ENCODE measurements around a stretch of chr9.

DNA sequence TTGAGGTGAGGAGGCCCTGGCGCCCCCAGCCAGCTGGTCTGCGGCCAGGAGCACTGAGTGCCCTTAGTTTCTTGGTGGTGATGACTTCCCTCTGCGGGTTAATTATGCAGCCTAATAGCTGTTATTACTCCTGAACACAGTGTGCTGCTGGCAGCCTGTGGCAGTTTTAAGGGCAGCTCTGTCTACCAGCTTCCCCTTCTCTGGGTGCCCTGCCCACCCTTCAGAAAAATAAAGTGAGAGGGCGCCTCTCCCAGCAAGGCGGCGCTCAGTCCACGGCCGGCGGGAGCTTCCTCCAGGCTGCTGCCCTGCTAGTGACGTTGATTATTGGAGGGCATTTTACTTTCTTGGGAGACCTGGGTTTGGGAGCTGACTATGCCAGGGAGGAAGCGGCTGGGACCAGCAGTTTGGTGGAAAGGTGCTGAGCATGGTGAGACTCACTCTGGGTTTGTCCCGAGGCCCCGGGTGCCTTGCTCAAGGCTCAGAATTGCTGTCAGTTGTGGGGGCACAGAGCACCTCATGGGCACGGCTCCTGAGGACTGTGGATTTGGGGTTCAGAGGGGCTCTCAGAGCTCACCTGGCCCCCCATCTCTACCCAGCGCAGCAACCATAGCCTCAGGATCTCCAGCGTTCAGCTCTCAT lies 19.3 kb downstream of the GADD45G start:
- PRO-cap: no peak
- RAMPAGE, long total RNA, 3 experiments: no peak in any of the 3 experiments

- PRO-cap: no peak
- RAMPAGE, long total RNA, 3 experiments: start-site peak on the plus strand in 1 of 3 experiments, at chr9:89639783-89639820 at its widest, 7 reads per replicate
Measured at GRCh38 chr9:89639168-89640066, 34.6 kb downstream of the GADD45G start.

DNA sequence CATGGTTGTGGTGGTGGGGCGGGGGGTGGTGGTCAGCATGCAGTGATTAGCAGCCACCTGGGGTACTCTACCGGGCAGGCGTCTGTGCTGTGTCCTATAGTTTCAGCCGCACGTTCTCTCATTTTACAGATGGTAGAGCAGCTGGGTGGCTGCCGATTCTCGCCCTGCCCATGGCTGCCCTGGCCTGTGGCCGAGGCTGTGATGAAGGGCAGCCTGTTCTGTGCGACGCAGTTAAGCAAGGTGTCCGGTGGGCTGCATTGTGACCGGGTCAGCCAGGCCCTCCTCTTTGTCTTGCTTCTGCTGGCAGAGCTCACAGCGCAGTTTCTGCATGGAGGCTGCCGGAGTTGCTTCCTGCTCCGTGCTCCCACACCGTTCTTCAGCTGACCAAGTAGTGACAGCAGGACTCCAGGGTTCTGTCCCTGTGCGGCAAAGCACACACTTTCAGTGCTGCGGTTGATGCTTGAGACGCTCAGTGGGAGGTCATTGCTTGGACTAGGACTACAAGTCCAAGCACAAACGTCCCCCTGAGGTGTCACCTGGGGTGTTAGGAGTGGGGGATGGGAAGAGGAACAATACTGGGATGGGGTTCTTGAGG lies 57.9 kb downstream of the GADD45G start:
- PRO-cap: no peak
- RAMPAGE, long total RNA, 3 experiments: no peak in any of the 3 experiments

DNA sequence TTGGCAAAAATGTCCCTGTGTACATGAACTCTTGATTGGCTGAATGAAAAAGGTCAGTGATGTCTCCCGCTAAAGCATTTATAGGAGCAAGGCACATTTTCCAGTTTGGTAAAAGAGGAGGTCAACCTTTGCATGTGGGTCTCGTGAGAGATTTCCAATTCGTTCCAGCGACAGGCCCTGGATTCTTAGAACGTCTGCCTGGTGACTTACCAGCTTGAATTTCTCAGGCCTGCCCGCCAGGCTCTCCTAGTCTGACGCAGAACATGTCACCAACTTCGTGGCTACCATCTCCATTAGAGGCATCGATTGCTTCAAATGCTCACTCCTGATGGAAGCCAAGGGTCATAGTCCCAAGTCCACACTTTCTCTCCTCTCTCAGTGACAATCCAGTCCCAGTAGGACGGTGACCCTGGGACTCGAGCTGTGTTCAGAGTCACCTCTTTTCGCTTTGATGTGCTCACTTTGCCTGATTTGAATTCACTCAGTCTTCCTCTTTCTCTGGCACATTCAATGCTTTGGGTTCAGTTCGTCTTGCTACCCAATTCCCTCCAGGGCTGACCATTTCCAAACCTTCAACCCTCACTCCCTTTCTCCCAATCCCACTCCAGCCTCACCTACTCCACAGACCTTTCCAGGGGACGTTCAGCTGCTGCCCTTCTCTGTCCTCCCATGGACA lies 94.8 kb downstream of the GADD45G start:
- PRO-cap: no peak
- RAMPAGE, long total RNA, 3 experiments: no peak in any of the 3 experiments

DNA sequence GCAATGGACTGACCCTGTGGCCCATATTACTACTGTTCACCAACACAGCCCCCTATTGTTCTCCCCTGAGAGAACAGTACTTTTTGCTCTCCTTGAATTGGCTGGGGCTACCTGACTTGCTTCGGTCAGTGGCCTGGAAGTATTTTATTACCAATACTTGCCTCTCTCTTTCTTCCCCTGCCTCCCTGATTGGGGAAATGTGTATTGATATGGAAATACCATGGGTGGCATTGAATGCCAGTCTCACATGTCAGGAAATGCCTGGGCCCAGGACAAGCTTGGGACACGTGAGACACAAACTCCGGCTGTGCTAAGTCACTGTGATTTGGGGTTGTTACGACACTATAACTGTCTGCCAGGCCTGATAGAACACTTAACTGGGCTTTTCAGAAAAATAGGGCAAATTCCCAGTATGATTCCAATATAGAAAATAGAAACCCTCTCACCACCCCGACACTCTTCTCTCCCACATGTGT lies 238.2 kb downstream of the GADD45G start:
- PRO-cap: no peak
- RAMPAGE, long total RNA, 3 experiments: no peak in any of the 3 experiments

DNA sequence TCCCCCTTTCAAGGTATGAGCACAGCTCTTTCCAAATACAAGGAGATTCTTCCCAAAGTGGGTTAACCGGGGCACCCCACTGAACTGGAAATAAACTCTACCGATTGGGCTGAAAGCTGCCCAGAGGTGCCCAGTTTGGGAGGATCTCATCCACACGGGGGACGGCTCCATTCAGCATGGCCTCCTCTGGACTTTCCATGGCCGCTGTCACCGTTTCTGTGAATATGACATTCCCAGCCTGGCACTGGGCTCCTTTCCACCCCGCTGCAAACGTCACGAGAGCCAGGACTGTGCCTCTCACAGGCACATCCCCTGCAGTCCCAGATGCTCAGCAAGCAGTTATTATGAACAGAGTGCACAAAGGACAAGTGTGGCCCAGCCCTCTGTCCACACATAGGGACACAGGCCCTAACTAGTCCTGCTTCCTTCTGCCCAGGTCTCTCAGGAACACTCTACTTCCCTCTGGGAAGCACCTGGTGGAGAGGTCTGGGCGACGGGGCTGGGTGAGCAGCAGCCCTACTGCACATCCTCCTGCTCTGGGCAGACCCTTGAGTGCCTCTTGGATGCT lies 269.5 kb downstream of the GADD45G start:
- PRO-cap: no peak
- RAMPAGE, long total RNA, 3 experiments: no peak in any of the 3 experiments

DNA sequence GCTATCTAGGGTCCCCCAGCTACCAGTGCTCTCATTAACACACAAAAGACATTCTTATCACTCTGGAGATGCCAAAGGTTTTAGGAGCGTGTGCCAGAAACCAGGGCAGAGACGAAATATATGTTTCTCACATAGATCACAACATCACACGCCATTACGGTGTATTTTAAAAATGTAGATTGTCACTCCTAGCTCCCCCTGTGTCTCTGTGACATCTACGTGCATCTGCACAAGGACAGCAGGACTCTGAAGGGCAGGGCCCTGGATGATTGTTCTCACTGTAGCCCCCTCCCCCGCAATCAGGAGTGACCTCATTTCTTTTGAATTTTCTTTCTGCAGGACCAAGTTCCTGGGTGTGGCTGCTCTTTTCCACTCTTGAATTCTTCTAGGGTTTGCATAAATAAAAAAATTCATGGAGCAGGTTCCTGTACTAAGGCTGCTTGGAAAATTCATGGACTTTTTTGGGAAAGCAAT lies 311.4 kb downstream of the GADD45G start:
- PRO-cap: no peak
- RAMPAGE, long total RNA, 3 experiments: no peak in any of the 3 experiments

DNA sequence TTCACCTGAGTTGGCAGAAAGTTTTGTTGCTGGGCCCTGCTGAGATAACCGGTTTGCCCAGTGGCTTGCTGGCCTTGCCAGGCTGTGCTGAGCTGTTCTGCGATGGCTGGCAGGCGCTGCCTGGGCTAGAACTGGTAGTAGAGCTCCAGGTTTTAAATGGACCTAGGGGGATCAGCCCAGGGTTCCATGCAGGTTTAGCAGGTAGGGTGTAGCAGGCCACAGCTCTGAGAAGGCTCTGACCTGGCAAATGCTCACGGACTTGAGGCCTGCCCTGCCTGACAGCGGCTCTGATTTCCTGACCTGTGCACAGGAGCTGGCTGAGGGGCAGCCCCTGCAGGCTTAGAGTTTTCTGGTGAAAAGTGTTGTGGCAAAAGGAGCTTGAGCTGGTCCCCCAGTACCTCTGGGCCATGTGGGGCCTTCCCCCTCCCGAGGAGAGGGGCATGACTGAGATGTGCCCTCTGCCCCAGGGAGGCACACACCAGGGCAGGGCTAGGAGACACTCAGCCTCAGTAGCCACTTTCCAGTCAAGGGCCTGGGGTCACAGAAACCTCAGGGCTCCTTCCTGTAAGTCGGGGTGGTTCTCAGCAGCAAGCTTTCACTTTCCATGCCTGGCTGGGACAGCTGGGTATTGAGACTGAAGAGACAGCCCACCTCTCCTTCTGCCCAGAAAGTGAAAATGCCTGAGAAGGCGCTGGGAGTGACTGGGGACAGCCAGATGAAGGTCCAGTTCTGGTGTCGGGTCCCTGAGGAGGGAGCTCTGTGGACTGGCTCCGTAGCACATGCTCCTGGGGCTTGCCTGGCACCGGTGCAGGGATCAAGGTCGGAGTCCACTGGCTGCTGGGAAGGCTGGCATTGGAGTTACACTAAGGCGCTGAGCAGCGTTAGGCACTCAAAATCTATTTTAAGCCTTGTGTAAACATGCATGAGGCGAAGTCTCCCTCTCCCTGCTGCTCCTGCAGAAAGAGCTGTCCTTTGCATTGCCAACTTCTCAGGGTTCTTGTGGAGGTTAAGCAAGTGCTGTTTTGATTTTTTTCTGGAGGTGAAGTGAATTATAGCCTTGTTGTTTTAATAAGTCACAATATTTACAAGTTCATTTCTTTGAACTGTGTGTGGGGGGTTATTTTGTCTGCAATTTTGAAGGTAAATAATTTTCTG lies 394.8 kb downstream of the GADD45G start:
- PRO-cap: no peak
- RAMPAGE, long total RNA, 3 experiments: no peak in any of the 3 experiments

DNA sequence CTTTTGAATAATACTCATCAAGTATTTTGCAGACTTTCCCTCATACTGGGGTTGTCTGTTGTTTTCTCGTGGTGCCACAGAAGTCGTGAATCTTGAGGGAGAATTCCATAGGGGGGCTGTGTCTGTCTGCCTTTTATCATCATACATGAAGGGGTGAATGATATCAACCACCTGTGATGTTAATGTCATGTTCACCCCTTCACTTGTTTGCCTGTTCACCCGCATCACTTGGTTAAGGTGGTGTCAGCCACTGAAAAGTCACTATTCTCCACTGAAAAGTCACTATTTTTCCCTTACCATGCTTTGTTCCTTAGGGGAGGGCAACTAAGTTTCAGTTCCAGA lies 484.3 kb downstream of the GADD45G start:
- PRO-cap: no peak
- RAMPAGE, long total RNA, 3 experiments: no peak in any of the 3 experiments

GRCh38 chr9:90332139-90332676 lies 310.4 kb downstream of the DIRAS2 start:
- PRO-cap: no peak
- RAMPAGE, long total RNA, 3 experiments: no peak in any of the 3 experiments

DNA sequence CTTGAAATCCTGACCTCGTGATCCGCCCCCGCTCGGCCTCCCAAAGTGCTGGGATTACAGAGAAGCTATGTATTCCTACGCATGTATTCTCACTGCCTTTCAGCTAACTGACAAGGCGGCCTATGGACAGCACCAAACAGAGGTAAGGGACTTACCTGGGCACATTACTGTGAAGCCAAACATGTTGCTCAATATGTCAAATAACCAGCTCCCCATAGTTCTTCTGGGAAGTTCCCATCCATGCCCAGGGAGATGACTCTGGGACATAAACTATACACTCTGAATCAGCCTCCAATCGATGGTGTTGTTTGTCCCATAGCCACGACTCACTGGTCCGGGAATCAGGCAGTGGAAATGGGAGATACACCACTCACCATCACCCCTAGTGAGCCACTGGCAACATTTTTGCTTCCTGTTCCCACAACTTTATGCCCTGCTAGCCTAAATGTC lies 114.7 kb downstream of the SYK start:
- PRO-cap: no peak
- RAMPAGE, long total RNA, 3 experiments: no peak in any of the 3 experiments

DNA sequence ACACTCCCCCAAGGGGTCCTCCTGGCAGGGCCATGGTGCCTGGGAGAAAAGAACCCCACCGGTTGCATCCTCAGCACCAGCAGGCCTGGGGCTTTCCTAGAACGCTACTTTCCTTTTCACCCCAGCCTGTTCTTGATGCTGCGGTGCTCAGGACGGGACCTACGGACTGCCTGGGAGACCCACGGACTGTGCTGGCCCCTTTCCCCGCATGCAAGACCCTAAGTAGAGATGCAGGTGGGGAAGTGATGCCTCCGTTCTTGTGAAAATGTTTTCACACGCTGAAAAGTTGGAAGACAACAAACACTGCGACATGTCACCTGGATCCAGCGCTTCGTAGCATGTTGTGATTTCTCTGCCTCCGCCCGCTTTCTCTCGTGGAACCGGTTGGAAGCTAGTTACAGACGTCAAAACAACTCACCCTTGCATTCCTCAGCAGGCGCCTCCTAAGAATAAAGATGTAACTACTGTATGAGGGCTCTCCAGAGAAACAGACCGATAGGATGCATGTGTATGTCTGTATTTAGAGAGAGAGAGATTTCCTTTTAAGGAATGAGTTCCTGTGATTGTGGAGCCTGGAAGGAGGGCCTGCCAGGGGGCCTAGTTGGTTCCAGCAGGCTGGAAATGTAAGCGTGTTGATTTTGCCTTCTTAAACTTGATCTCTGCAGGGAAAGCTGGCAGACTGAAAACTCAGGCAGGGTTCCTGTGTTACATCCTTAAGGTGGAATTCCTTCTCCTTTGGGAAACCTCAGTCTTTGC lies 163.5 kb downstream of the SYK start:
- PRO-cap: no peak
- RAMPAGE, long total RNA, 3 experiments: no peak in any of the 3 experiments

GRCh38 chr9:91101666-91102479 lies 259.8 kb downstream of the AUH start:
- PRO-cap: no peak
- RAMPAGE, long total RNA, 3 experiments: no peak in any of the 3 experiments

GRCh38 chr9:91118868-91119564 lies 242.7 kb downstream of the AUH start:
- PRO-cap: no peak
- RAMPAGE, long total RNA, 3 experiments: no peak in any of the 3 experiments

DNA sequence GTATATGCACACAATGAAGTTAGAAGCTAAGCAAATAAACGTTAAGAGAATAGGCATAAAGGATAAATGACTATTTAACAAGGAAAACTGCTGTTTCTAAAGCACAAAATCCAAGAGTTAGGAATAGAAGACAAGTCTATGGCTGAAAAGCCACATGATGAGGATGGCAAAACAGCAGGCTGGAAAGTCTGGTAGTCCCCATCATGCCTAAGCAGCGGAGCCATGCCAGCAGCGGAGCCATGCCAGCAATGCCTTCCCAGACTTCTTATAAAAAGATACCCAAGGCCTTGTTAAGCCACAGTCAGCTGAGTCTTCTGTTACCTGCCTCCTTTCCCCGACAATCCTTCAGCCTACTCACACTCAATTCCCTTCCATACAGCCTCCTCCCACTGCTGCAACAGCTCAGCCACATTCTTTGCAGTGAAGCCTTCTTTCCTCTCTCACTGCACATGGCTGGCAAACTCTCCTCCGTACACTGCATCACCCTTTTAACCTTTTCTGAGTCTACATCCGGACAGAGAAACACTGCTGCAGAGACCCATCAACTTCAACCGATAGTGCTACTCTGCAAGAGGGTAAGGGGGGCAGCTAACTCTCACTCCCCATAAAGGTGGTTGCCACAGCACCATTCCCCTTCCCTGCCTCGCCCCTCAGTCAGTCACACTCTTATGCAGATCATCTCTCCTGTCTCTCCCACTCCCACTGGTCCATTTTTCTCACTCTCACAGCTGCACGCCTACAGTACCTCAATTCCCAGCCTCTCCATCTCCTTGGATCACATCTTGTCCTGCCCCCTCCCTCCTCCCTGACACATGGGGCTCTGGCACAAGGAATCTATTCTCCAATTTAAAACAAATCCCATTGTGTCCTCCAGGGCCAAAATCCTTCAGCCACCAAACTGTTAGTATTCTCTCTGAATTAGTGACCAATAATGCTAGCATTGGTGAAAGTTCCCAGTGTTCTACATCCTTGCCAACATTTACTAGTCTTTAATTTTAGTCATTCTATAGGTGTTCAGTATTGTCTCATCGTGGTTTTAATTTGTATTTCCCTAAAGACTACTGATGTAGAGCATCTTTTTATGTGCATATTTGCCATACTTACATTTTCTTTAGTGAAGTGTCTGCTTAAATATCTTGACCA lies 114.6 kb downstream of the AUH start:
- PRO-cap: no peak
- RAMPAGE, long total RNA, 3 experiments: start-site peak on the minus strand in 1 of 3 experiments, centred at position 579 of the sequence, 13 reads per replicate

DNA sequence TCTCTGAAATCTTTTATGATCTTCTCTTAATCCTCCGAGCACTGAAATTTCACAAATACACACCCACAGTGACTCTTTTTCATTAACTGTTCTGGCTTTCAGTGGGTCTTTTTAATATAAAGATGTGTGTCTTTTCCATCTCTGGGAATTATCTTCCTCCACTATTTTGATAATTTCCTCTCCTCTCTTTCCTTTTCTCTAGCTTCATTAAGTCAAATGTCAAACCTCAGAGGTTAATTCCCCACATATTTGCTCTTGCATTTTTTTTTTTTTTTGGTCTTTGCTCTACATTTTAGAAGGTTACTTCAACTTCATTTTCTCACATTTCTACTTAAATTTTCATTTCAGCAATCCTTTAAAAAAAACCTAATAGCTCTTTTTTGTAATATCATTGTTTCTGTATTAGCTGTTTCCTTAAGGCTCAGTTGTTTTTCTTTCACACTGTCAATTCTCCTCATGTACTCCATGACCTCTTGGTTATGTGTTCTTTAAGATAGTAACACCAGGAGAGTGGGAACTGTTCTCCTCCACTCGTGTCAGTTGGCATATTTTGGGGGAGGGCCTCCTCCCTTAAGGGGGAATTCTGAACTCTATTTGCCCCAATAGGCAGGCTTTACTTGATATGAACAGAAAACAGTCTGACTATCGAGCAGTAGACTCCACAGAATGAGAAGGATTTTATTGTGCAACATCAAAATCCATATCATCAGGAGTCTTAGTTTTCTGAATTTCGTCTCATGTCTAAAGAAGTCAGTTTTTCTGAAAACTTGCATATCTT lies 96.5 kb downstream of the AUH start:
- PRO-cap: no peak
- RAMPAGE, long total RNA, 3 experiments: no peak in any of the 3 experiments

GRCh38 chr9:91407748-91408319 lies 15.8 kb downstream of the NFIL3 start:
- PRO-cap: no peak
- RAMPAGE, long total RNA, 3 experiments: no peak in any of the 3 experiments

GRCh38 chr9:91419165-91420277 lies 4.1 kb downstream of the NFIL3 start:
- PRO-cap: unidirectional peak, plus-strand start at chr9:91419531
- RAMPAGE, long total RNA, 3 experiments: no peak in any of the 3 experiments

DNA sequence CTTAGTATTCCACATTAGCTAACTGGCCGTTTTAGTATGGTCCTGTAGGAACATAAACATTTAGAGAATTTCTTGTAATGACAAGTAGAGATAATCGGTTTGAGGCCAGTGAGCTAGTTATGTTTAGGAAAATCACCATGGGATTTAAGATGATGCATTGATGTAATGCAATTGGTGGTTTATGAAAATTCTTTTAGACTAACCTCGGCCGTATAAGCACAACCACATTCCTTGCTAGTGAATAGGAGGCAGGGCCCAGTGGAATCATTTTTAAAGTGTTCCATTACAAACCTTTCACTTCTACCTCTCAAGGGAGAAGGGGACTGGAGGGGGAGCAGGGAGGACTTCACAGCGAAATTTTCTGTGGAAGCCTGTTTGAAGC lies 71.8 kb upstream of the NFIL3 start:
- PRO-cap: no peak
- RAMPAGE, long total RNA, 3 experiments: no peak in any of the 3 experiments

GRCh38 chr9:91798446-91799120 lies 151.4 kb downstream of the ROR2 start:
- PRO-cap: no peak
- RAMPAGE, long total RNA, 3 experiments: no peak in any of the 3 experiments

All from tibial nerve (tissue), 3 donors.